Epithelial cell of alveolus of lung (primary cell): ENCODE measurements around the genes TYK2 and C19orf38.

GRCh38 chr19:9796009-9796567 lies 22.8 kb downstream of the FBXL12 start:
- RAMPAGE, long total RNA: no peak
- RRBS: no CpG with 5 or more reads among the region's 3 CpGs

GRCh38 chr19:9866276-9866576 lies 31.1 kb downstream of the PIN1 start:
- RAMPAGE, long total RNA: no peak
- RRBS: no CpG with 5 or more reads among the region's 2 CpGs

DNA sequence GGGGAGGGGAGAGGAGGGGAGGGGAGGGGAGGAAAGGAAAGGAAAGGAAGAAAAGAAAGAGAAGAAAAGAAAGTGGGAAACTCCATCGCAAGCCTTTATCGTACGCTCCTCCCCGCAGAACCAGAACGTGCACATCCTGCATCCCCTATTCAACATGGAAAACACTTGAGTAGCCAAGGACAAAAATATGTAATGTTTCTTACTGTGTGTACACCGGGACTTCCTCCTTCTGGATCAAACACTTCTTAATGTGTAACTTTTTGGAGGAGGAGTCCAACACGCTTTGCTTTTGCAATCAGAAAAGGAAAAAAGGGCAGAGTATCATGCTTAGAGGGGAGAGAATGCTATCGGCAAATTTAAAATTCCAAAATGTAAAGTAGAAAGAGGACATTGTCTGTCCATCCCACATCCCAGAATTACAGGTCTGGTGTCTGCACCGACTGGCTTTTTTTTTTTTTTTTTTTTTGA lies 7.8 kb upstream of the SHFL start:
- RAMPAGE, long total RNA: no peak
- RRBS: no CpG with 5 or more reads among the region's 9 CpGs

DNA sequence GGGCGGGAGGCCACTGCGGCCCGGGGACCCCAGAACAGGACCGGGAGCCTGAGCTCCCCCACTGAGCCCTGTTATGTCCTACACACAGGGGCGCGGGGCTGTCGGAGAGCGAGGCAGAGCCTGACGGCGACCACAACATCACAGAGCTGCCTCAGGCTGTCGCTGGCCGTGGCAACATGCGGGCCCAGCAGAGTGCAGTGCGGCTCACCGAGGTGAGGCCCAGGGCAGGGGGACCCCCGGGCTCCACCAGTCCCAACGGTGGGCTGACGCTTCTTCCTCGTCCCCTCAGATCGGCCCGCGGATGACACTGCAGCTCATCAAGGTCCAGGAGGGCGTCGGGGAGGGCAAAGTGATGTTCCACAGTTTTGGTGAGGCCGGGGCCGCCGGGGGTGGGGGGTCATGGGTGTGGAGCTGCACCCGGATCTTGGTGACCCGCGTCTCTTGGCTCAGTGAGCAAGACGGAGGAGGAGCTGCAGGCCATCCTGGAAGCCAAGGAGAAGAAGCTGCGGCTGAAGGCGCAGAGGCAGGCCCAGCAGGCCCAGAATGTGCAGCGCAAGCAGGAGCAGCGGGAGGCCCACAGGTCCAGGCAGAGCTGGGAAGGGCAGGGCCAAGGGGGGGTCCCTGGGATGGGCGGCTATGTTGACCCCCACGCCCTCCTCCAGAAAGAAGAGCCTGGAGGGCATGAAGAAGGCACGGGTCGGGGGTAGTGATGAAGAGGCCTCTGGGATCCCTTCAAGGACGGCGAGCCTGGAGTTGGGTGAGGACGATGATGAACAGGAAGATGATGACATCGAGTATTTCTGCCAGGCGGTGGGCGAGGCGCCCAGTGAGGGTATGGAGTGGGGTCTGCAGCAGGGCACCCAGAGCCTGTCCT lies 1.2 kb upstream of the P2RY11 start:
- RAMPAGE, long total RNA: no peak
- RRBS: no CpG with 5 or more reads among the region's 46 CpGs

GRCh38 chr19:10239168-10239515 lies 8.0 kb upstream of the S1PR2 start:
- RAMPAGE, long total RNA: no peak
- RRBS: no CpG with 5 or more reads among the region's 7 CpGs

- RAMPAGE, long total RNA: no peak
- RRBS: 1% methylated on average over 20 of the region's 73 CpGs
These were observed at the start of gene TYK2 for GRCh38 chr19:10380163-10381431. TYK2 (minus strand) TSS chr19:10380572.

GRCh38 chr19:10420823-10421648 lies 698 bp downstream of the PDE4A start:
- RAMPAGE, long total RNA: no peak
- RRBS: under 1% methylated on average over 6 of the region's 62 CpGs

GRCh38 chr19:10561580-10562161 lies 4.1 kb downstream of the KRI1 start:
- RAMPAGE, long total RNA: no peak
- RRBS: no CpG with 5 or more reads among the region's 16 CpGs

DNA sequence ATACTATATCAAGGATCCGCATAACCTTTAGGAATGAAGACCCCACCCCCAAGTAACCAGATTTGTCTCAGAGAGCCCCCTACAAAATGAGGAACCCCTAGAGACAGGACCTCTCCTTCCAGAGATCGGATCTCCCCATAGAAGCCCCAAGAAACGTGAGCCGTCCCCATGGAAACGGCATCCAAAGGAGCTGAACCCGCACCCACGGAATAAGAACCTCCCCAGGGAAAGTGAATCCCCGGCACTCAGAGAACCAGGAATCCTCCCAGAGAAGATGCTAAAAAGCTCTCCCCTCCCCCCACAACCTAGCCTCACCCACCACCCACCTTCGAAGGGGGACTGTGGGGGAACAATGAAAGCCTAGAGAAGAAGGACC lies 763 bp downstream of the CDKN2D start:
- RAMPAGE, long total RNA: no peak
- RRBS: no CpG with 5 or more reads among the region's 9 CpGs

GRCh38 chr19:10653142-10653490 lies 1.0 kb upstream of the ILF3 start:
- RAMPAGE, long total RNA: no peak
- RRBS: no CpG with 5 or more reads among the region's 20 CpGs

- RAMPAGE, long total RNA: no peak
- RRBS: 1% methylated on average over 9 of the region's 46 CpGs
These were observed 583 bp downstream of the QTRT1 start for GRCh38 chr19:10701567-10702477.

DNA sequence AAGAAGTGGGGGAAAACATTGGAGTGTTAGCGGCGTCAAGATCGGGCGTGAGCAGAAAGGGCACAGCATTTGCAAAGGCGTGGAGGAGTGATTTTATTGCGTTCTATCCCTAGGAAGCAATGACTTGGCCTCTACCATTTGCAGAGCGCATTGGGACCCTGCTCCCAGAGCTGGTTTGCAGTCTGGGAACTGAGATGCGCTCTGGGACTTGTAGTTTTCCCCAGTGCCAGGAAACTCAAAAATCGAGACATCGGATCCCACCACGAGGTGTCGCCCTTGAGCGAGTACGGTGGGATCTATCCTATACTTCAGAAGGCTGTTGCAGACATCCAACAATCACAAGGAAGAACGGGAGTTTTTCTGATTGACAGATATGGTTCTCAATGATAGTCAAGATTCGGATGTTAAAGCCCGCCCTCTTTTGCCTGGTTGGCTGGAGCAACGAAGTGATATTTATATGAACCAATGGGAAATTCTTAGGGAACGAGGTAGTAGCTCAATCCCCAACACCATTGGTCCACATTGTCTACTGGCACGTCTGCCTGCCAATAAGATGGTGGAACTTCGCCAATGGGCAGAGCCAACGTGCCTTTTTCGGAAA lies 552 bp upstream of the DNM2 start:
- RAMPAGE, long total RNA: no peak
- RRBS: no CpG with 5 or more reads among the region's 23 CpGs

DNA sequence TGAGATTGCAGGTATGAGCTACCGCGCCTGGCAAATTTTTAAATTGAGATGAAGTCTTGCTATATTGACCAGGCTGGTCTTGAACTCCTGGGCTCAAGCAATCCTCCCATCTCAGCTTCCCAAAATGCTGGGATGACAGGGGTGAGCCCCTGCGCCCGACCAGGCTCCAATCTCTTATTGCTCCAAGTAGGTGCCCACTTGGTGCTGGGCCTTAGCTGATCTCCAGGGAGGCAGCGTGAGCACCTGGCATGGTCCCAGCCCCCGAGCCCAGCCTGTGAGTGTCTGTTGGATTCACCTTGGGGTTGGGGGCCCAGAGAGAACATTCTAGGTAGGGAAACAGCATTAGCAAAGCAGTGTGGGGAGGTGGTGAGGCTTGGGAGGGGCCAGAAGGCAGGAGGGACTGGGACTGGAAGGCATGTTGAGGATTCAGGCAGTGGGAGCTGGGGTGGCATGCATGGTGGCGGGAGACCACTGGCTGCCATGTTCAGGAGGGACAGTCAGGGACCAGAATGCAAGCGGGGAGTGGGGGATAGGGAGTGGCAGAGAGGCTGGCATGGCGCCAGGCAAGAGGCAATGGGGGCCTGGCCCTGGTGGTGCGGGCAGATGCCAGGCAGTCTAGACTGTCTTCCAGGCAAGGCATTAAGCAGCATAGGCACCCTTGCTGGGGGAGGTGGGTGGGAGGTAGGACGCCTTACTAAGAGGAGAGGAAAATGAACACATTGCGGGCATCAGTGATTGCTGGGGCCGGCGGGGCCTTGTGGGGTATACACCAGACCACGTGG lies 45.7 kb downstream of the DNM2 start:
- RAMPAGE, long total RNA: no peak
- RRBS: no CpG with 5 or more reads among the region's 15 CpGs

- RAMPAGE, long total RNA: no peak
- RRBS: 91% methylated on average over 2 of the region's 13 CpGs
These were observed 50.5 kb downstream of the DNM2 start for GRCh38 chr19:10768361-10768842.

DNA sequence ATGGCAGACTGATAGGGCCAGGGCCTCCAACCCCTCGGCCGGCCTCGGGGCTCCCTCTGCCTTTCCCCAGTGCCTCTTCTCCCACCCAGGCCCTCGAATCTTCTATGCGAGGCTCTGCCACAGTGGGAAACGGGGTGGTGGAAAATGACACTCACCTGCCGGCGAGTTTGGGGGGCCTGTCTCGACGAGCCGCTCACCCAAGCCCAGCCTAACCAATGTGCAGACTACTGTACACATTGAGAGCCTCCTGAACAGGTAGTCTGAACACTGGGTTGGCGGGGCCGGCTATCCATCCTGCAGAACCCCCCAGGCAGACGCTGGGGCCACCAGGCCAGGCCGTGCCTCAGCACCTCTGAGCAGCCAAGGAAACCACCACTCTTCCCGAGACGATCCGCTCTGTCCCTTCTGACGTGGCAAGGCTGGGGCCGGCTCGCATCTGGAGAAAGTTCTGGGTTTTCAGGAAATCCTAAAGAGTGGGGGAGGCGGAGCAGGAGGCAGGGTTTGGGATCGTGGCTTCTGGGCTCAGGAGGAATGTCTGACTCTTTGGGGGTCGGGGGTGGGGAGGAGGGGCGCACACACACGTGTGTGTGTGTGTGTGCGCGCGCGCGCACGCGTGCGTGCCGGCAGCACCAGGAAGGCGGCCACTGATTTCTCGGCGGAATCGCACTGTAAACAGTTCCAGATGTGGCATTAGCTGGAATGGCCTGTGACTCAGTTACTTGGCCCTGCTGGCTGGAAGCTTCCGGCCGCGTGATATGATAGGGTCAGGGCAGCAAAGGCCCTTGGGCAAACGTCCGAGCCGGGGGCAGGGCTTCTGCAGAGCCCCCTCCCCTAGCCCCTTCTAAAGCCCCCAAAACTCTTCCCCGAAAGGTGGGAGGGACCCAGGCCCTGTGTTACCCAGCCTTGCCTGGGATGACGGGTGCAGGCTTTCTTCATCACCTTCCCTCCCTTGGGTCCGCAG lies 18.5 kb downstream of the TMED1 start:
- RAMPAGE, long total RNA: start-site peak on the minus strand centred at position 450 of the sequence, 192 bp wide, 10 and 21 reads in 2 replicates
- RRBS: 3% methylated on average over 6 of the region's 48 CpGs

DNA sequence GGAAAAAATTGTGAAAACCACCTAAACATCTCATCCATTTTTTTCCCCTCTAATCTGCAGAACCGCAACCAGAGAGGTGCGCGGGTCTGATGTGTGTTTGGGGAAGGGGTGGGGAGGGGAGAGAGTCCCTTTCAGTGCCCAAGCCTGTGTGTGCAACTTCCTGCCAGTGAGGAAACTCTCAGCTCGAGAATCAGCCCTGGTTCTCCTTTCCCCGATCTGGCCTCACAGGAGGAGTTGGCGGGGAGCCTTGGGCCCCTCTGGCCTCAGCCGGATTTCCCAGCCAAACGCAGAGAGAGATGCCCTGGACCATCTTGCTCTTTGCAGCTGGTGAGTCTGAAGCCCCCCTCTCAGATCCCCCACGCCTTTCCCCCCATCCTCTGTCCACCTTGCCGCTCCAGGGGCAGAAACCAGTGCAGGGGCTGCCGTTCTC lies at the start of gene C19orf38:
TSS of gene C19orf38 (plus strand) at position 203 of the 430 bp plus-strand sequence.
- RAMPAGE, long total RNA: no peak
- RRBS: no CpG with 5 or more reads among the region's 11 CpGs

GRCh38 chr19:10862974-10863616 lies 8.3 kb upstream of the CARM1 start:
- RAMPAGE, long total RNA: no peak
- RRBS: no CpG with 5 or more reads among the region's 17 CpGs

GRCh38 chr19:10876272-10877030 lies 5.1 kb downstream of the CARM1 start:
- RAMPAGE, long total RNA: no peak
- RRBS: no CpG with 5 or more reads among the region's 14 CpGs

- RAMPAGE, long total RNA: no peak
- RRBS: 100% methylated on average over 1 of the region's 13 CpGs
These were observed 25.6 kb downstream of the CARM1 start for GRCh38 chr19:10896757-10897629.

DNA sequence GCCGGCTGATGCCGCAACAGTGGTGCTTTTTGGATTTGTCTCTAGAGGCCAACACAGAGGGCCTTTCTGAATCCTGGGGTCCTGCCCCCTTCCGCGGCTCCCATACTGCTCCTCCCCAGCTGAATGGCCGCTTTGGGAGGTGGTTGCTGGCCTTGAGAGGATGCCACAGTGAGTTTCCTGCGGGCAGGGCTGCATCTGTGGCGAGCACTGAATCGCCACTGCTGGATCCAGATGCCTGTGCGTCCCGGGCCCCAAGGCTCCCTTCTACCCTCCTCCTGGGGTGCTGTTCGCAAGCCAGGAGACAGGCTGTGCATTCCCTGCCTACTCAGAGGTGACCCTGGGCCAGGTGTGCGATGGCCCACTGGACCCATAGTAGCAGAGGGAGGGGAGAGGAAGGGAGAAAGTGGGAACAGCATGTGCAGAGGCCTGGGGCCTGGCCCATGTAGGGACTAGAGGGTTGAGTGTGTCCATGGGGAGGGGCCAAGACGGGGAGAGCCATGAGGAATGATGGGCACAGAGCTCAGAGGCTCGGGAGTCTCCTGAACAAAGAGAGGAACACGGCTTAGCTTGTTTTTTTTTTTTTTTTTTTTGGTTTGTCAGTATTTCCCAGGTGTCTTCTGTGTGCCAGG lies 27.2 kb downstream of the CARM1 start:
- RAMPAGE, long total RNA: no peak
- RRBS: no CpG with 5 or more reads among the region's 15 CpGs